GM12892 (cell line): ENCODE measurements around the gene UBE4A.

- RRBS = no CpG with 5 or more reads among the region's 30 CpGs
Observed at GRCh38 chr11:118359061-118359815, at the start of gene UBE4A. TSS of gene UBE4A (plus strand) at chr11:118359600.

DNA sequence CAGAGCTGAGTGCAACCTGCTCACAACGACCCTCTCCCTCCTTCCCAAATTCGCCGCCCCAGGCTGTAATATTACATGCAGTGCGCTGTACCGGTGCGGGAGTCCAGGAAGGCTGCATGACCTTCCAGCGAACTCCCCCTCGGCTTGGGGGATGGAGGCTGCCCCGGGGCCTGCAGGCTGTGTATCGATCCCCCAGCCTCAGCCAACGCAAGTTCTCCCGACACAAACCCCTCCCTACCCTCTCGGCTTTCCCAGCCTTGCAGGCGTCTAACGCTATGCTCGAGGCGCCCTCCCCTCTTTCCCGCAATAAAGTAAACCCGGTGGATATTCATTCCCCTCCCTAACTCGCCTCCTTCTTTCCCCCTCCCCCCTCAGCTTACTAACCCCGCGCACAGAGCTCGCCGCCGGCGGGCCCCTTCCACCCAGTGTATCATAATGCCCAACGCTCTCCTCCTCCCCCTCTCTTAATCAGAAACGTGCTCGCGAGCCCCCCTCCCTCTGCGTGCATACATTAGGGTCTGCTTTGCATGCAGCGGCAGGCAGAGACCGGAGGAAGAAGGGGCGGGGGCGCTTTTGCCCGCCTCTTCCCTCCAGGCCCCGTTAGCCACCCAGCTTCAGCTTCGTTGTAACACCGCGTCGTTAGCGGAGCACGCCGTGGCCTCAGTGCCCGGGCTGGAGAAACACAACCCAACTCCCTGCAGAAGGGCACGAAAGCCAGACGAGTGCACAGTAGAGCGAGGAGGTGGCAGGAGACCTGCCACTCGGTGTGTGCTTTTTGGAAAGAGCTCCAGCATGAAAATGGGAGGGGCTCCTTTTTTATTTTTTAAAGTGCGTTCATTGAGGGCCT is 1.1 kb upstream of the KMT2A start:
- RRBS = under 1% methylated on average over 9 of the region's 50 CpGs

DNA sequence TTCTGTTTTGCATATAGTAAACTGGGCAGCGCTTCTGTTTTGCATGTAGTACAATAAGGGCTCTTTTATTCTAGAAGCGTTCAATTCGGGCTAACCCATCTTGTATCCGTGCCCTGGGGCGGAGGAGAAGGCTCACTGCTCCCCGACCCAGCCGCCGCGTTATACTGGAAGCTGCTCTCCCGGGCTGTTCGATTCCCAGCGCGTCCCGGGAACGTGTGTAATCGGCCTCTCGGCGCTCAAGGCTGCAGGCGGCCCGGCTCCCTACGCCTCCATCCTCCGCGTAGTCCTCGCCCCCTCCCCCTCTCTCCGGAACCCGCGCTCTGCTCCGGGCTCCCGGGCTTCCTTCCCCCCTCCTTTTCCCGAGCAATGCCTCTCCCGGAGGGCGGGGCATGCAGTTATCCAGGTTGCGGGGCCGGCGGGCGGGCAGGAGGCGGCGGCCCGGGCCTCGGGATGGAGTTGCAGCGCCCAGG is 422 bp upstream of the KMT2A start:
- RRBS = 1% methylated on average over 19 of the region's 41 CpGs

- RRBS = no CpG with 5 or more reads among the region's 6 CpGs
Observed at GRCh38 chr11:118526074-118526965, 954 bp upstream of the TTC36 start.

- RRBS = no CpG with 5 or more reads among the region's 7 CpGs
Observed at GRCh38 chr11:118602246-118603186, 4.9 kb upstream of the PHLDB1 start.

DNA sequence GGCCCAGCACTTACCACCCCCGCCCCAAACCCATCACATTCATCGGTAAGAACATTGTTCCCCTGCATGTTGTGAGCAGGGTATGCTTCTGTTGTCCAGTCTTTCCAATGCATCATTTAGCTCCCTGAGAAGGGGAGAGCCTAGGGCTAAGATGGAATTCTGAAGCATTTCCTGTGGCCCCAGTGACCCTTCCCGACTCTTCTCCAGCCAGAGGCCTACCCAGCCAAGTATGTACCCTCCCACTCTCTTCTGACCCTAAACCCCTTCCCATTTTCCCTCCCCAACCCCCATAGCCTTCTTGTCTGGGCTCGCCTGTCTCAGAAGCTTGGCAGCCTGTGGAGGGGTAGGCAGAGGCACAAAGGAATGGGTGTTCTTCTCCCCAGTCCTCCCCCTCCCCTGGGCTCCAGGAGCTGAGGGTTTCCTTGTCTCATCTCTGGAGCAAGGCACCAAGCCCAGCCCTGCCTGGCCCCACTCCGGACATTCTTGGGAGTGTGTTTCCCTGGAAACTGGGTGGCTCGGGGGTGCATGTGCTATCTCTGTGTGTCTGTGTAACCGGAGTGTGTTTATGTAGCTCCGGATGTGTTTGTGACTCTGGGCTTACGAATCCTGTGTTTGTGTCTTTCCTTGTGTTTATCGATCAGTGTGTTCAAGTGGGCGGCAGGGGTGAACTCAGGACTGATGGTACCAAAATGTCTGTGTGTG is 10.7 kb downstream of the PHLDB1 start:
- RRBS = 70% methylated on average over 2 of the region's 11 CpGs

GRCh38 chr11:118634249-118634737 is 26.9 kb downstream of the PHLDB1 start:
- RRBS = no CpG with 5 or more reads among the region's 5 CpGs

DNA sequence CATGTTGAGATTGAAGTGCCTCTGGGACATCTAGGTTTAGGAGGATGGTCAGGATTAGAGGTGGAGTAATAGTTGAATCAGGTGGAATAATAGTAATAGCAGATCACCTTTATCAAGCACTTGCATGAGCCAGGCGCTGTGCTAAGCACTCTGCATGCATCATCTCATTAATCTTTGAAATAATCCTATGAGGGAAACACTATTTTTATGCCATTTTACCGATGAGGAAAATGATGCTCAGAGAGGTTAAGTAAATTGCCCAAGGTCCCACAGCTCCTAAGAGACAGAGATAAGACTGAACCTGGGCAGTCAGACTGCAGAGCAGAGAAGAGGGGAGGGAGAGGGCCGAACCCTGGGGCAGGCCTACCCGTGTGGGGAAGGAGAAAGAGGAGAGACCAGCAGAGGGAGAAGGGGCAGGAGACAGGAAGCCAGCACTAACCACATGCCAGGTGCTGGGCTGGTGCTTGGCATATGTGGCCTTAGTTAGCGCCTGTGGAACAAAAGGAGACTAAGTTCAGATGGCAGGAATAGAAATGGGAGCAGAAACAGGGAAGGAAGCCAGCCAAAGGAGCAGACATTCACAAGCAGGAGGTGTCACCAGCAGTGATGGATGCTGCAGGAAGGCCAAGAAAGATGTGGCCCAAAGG is 27.0 kb downstream of the TREH start:
- RRBS = no CpG with 5 or more reads among the region's 5 CpGs

DNA sequence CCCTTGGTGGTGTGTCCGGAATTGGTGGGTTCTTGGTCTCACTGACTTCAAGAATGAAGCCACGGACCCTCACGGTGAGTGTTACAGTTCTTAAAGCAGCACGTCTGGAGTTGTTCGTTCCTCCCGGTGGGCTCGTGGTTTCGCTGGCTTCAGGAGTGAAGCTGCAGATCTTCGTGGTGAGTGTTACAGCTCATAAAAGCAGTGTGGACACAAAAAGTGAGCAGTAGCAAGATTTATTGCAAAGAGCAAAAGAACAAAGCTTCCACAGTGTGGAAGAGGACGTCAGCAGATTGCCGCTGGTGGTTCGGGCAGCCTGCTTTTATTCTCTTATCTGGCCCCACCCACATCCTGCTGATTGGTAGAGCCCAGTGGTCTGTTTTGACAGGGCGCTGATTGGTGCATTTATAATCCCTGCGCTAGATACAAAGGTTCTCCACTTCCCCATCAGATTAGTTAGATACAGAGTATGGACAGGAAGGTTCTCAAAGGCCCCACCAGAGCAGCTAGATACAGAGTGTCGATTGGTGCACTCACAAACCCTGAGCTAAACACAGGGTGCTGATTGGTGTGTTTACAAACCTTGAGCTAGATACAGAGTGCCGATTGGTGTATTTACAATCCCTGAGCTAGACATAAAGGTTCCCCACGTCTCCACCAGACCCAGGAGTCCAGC is 8.9 kb upstream of the TREH start:
- RRBS = no CpG with 5 or more reads among the region's 17 CpGs

- RRBS = no CpG with 5 or more reads among the region's 19 CpGs
Observed at GRCh38 chr11:118720123-118720791, 40.8 kb upstream of the TREH start.

- RRBS = no CpG with 5 or more reads among the region's 9 CpGs
Observed at GRCh38 chr11:118729688-118730446, 50.4 kb upstream of the TREH start.

- RRBS = no CpG with 5 or more reads among the region's 13 CpGs
Observed at GRCh38 chr11:118789953-118790376, 999 bp downstream of the DDX6 start.

GRCh38 chr11:118791567-118792085 is 662 bp upstream of the DDX6 start:
- RRBS = 2% methylated on average over 24 of the region's 49 CpGs

DNA sequence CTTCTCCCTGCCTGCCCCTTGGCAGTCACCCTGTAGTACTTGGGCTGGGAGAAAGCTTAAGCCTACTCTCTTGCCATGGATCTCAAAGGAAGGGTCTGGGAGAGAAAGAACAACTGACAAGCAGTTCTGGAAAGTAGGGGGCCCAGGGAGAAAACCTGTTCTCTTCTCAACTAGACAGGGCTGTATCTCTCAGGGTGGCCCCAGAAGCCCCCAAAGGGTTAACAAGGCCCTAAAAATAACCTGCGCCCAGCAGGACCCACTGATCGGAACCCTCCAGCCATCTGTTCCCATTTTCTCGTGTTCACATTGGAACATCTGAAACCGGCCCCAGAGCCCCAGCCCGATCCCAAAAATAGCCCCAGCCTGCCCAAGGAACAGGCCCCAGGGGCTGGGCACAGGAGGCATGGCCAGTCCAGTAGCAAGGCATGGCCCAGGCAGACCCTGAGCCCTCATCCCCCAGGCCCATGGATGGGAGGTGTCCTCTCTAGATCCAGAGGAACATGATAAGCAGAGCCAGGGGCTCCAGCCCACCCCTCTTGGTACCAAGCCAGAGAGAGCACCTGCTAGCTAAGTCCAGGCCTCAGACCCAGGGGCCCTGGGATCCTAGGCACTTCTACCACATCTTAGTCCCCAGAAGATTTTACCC is 9.9 kb downstream of the BCL9L start:
- RRBS = no CpG with 5 or more reads among the region's 5 CpGs

- RRBS = no CpG with 5 or more reads among the region's 21 CpGs
Observed at GRCh38 chr11:118918092-118918850, 7.5 kb downstream of the BCL9L start.

GRCh38 chr11:118923016-118923300 is 2.8 kb downstream of the BCL9L start:
- RRBS = no CpG with 5 or more reads among the region's 5 CpGs

DNA sequence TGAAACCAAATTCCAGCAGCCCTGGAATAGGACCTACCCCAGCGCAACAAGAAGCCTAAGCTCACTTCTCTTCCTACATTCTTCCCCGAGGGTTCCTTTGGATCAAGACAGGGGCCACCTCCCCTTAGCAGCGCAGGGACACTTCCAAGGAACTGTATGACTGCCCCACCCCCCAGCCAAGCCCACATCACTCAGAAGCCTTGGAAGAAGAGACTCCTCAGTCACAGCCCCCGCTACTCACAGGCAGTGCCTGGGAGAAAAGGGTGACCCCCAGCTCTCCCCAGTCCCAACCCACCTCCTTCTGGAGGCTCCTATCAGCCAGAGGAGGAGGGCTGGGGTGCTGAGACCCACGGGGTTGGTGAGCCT is 1.2 kb downstream of the BCL9L start:
- RRBS = no CpG with 5 or more reads among the region's 5 CpGs

- RRBS = no CpG with 5 or more reads among the region's 45 CpGs
Observed at GRCh38 chr11:118927752-118929027, 2.5 kb upstream of the BCL9L start.

DNA sequence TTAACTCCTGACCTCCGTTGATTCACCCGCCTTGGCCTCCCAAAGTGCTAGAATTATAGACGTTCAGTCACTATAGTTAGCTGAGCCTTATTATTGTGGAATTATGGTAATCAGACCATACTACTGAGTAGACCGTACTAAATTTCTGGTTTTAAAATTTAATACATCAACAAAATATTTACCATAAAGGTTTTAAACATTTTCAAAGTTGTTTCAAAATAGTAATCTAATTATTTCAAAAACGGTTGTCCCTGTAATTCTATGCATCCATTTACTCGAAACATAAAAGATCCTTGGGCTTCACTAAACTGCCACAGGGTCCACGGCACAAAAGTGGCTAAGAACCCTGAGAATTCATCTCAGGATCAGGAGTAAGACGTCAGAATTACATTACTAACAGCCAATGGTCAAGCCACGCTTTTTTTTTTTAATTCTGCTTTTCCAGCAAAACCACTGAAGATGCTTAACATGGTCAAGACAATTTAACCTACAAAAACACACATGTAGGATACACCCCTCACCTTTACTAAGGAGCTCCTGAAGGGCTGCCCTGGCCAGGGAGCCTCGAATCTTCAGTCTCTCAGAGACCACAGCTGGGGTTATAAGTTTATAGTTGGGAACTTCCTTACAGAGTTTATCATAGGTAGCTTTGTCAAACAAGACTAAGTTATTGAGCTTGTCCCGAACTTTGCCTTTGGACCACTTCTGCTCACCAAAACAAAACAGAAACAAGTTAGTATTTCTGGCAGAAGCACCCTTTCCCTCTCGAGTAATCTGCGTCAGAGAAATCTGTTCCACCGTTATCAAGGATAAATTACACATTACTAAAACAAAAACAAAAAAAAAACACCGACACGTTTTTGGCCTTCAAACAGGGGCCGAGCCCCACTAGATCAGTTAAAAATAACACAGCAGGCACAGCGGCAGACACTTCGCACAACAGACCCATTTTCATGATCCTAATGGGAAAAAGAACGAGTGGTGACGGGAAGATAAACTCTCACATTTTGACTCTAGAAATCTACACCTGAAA is 986 bp downstream of the RPS25 start:
- RRBS = no CpG with 5 or more reads among the region's 21 CpGs

GRCh38 chr11:119029760-119030091 is 11.2 kb downstream of the TRAPPC4 start:
- RRBS = no CpG with 5 or more reads among the region's 4 CpGs